ENCODE results near the genes ATP6V1G2, CSNK2B, SLC44A4 and ZBTB12.

GRCh38 chr6:31535754-31536634 lies 5.8 kb downstream of the DDX39B start:
- PRO-cap: unidirectional peak, minus-strand start at chr6:31536449

DNA sequence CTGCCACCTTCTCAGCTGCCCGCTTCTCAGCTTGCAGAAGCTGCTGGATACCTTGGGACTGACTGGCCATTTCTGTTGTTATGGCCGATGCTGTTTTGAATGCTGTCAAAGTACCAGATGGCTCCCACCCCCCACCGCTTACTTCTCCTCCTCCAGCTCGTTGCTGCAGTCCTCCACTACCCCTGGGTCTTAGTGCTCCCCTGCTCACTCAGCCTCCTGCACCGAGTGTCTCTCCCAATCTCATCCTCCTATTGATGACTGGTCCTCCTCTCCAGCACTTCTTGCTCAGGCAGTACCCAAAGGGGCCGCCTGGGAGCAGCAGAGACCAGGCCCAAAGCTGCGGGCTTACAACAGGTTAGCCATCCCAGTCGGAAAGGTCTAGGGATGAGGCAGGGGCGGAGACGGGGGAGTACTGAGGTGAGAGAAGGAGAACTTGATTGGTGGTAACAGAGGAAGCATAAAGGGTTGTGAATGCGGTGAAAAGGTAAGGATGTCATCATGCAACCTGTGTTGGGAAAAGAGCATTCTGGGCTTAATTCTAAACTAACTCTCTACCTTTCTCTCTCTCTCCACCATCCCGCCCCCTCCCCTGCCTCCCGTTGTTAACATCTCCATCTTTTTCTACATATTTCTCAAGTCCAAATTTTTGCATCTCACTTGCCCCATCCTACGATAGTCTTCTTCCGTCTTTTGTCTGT lies at the start of gene ATP6V1G2:
Gene ATP6V1G2, minus strand, starts transcription at position 119 of the 698 bp plus-strand sequence.
- PRO-cap: bidirectional peak, plus-strand start at position 362 of the sequence, minus-strand start at position 74 of the sequence

DNA sequence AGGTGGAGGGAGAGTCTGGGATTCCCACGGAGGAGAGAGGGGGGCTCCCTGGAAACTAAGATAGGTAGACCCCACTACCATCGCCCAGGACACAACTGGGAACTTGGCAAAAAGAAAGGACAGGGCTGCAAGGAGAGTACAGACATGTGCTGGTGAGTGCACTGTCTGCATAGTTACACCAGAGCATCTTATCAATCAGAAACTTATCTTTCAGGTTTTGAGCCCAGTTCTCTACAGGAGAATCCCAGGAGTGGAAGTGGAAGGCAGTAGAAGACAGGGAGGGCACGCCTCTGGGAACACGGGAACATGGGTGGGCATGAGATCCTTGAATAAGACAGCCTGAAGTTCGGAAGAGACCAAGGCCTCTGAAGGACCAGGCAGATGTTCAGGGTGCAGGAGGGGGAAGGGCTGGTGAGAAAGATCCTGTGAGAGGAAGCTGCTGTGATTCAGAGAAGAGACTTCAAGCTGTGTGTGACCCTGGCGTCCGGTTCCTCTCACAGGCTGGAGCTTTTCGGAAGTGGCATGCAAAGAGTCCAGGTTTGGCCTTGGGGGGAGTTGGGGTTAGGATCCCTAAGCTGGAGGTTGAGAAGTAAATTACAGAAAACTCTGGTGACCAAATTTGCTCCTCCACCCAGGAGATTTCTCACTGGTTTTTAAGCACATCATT lies 12.3 kb upstream of the LTA start:
- PRO-cap: no peak

GRCh38 chr6:31560298-31561434 lies 11.4 kb upstream of the LTA start:
- PRO-cap: no peak

GRCh38 chr6:31561694-31562526 lies 10.2 kb upstream of the LTA start:
- PRO-cap: no peak

- PRO-cap: no peak
These were observed 2.7 kb downstream of the TNF start for GRCh38 chr6:31577773-31578814.

DNA sequence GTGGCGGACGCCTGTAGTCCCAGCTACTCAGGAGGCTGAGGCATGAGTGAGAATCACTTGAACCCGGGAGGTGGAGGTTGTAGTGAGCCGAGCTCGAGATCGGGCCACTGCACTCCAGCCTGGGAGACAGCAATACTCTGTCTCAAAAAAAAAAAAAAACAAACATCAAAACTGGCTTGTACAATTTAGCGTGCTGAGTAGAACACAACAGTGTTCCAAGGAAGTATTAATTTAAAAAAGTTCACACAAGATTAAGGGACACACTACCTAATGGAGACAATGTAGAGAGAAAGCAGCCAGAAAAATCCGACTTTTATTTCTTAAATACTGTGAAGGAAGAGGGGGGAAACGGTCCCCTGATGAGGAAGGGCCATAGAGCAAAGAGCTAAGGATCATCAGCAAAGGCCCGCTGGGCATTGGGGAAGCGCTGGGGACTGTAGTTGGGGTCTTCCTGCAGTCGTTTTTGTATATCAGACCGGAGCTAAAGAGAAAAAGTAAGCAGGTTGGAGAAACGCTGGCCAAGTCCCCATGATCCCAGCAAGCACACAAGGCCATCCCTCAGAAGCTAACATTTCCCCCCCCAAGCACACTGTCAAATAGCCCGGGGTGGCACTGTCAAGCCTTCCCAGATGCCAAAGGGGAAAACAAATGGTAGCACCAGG lies 13.6 kb downstream of the BAG6 start:
- PRO-cap: no peak

GRCh38 chr6:31659437-31660208 lies 955 bp downstream of the C6orf47 start:
- PRO-cap: bidirectional peak, plus-strand start at chr6:31659889, minus-strand start at chr6:31659585

DNA sequence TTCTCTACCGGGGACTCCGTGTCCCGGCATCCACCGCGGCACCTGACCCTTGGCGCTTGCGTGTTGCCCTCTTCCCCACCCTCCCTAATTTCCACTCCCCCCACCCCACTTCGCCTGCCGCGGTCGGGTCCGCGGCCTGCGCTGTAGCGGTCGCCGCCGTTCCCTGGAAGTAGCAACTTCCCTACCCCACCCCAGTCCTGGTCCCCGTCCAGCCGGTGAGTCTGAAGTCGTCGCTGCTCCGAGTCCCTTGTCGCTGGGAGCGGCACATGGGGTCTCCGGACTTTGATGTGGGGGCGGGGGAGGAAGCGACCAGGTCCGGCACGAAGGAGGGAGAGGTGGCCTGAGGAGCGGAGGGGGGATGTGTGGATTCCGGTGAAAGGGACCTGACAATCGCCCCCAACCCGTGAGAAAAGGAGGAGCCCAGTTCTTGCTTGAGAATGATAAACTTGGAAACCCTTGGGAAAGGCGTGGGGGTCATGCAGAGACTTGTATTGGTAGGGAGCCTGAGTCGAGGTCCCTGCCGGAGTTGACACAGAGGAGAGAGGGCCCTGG lies at the start of gene CSNK2B:
Gene CSNK2B, plus strand, starts transcription at position 87 of the 552 bp plus-strand sequence.
- PRO-cap: bidirectional peak, plus-strand start at position 113 of the sequence, minus-strand start outside the sequence

GRCh38 chr6:31701577-31702457 lies 1.3 kb downstream of the ABHD16A start:
- PRO-cap: unidirectional peak, plus-strand start at chr6:31701760; unidirectional peak, plus-strand start at chr6:31701917; unidirectional peak, plus-strand start at chr6:31701986; bidirectional peak, plus-strand start at chr6:31702194, minus-strand start at chr6:31702207

GRCh38 chr6:31703515-31703739 lies 303 bp upstream of the ABHD16A start:
- PRO-cap: no peak

DNA sequence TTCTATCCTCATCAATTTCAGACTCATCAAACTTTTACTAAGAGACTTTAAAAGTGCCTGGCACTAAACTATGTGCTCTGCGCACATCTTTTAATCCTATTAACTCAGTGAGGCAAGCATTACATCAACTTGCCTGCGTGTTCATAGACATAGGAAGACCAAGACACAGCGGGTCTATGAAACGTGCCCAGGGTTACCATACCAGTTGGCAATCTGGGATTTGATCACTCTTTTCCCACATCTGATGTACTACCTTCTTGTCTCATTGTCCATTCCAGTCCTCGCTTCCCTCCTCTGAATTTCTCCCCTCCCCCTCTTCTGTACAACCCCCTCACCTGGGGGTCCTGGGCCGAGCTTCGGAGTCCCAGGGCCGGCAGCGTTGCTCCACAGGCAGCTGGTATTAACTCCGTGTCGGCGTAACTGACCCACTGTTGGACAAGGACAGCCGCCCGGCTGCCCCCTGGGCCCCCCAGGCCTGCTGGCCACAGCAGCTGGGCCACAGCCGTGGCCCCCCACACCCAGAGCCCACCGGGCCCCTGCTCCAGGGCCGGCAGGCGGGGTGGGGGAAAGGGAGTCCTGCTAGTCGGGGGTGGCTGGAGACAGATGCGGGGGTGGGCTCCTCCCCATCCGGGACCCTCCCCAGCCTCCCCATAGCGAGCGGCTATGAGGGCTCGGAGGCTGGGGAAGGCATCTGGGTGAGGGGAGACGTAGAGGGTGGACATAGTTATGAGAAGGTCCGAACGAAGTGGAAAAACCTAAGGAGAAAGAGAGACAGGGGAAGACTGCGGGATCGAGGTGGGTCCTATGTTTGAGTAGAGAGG lies 846 bp downstream of the VARS1 start:
- PRO-cap: unidirectional peak, plus-strand start at position 127 of the sequence; unidirectional peak, plus-strand start at position 144 of the sequence; bidirectional peak, plus-strand start at position 400 of the sequence, minus-strand start at position 422 of the sequence; bidirectional peak, plus-strand start at position 690 of the sequence, minus-strand start outside the sequence

- PRO-cap: no peak
These were observed 15.0 kb downstream of the NEU1 start for GRCh38 chr6:31847303-31848296.

GRCh38 chr6:31878812-31879478 lies at the start of gene SLC44A4:
TSS of gene SLC44A4 (minus strand) at chr6:31878997.
- PRO-cap: no peak

- PRO-cap: no peak
These were observed 4.9 kb downstream of the EHMT2 start for GRCh38 chr6:31892289-31893335.

- PRO-cap: no peak
These were observed 1.9 kb downstream of the EHMT2 start for GRCh38 chr6:31895618-31896038.

DNA sequence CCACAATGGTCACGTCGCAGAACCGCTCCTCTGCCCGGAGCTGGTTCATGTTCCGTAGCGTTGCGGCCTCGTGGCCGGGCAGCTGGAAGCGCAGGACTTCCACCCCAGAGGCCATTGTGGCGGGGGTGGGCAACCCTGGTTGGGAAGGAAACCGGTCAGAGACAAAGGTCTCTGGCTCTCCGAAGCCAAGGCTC lies 798 bp downstream of the ZBTB12 start:
- PRO-cap: unidirectional peak, plus-strand start at position 158 of the sequence

- PRO-cap: bidirectional peak, plus-strand start at chr6:31902421, minus-strand start at chr6:31902068
These were observed at the start of gene ZBTB12 for GRCh38 chr6:31901385-31902397. TSS of gene ZBTB12 (minus strand) at chr6:31902086.

DNA sequence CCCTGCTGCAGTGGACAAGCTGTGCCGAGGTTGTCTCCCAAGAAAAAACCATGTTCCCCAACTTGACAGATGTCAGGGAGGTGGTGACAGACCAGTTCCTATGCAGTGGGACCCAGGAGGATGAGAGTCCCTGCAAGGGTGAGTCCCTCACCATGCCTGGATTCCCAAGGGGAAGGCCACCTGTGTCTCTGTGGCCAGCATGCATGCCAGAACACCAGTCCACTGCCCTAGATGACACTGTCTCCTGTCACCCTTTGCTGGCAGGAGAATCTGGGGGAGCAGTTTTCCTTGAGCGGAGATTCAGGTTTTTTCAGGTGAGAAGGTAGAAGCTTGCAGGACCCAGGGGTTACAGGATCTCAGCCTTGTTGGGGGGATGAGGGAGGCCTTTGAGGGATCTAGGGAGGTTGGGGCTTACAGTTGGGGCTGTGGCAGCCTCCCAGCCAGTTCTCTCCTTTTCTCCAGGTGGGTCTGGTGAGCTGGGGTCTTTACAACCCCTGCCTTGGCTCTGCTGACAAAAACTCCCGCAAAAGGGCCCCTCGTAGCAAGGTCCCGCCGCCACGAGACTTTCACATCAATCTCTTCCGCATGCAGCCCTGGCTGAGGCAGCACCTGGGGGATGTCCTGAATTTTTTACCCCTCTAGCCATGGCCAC lies 1.1 kb upstream of the CFB start:
- PRO-cap: no peak

DNA sequence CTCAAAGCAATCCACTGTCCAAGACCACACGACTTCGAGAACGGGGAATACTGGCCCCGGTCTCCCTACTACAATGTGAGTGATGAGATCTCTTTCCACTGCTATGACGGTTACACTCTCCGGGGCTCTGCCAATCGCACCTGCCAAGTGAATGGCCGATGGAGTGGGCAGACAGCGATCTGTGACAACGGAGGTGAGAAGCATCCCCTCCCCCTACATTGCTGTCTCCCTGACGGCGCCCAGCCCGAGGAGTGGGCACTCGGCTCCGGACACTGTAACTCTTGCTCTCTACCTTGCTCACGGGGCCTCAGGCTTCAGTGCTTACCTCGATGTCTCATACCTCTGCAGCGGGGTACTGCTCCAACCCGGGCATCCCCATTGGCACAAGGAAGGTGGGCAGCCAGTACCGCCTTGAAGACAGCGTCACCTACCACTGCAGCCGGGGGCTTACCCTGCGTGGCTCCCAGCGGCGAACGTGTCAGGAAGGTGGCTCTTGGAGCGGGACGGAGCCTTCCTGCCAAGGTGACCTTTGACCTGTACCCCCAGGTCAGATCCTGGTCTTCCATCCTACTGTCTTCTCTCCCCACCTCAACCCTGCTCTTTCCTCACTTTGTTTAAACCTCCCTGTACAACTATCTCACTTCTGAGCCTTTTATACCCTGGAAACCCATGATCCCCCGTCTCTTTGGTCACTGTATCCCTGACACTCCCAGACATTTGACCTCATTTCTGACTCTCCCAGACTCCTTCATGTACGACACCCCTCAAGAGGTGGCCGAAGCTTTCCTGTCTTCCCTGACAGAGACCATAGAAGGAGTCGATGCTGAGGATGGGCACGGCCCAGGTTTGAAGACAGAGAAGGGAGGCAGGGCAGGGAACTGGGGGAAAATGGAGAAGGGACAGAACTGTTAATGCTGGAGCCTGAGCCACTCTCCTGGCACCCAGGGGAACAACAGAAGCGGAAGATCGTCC lies 1.4 kb downstream of the CFB start:
- PRO-cap: no peak